Left lobe of liver (tissue), 1 donor: ENCODE measurements around the genes UBA2 and HAUS5.

DNA sequence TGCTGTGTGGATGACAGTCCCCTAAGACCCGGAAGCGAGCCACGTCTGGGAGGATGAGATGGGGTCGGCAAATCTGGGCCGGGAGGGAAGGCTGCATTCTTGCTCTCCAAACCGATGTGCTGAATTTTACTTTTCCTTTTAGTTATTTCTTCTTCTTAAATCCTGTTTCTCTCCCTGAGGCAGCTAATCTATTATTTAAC, 15.8 kb upstream of the KCTD15 start:
- PRO-cap, result no peak

GRCh38 chr19:33794499-33795192, 2.0 kb upstream of the KCTD15 start:
- PRO-cap, result no peak

DNA sequence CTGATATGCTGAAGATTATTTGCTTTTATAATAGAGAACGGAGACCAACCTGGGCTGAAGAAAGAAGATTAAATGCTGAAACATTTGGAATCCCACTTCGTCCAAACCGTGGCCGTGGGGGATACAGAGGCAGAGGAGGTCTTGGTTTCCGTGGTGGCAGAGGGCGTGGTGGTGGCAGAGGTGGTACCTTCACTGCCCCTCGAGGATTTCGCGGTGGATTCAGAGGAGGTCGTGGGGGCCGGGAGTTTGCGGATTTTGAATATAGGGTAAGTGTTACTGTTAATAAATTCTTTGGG, 32.9 kb upstream of the GARRE1 start:
- PRO-cap, result no peak

- PRO-cap, result no peak
Measured at GRCh38 chr19:34273031-34273894, 18.9 kb downstream of the GARRE1 start.

GRCh38 chr19:34428241-34429506, at the start of gene UBA2:
UBA2 (plus strand) TSS chr19:34428381.
- PRO-cap, result bidirectional peak, plus-strand start at chr19:34428391, minus-strand start at chr19:34428318; bidirectional peak, plus-strand start at chr19:34429205, minus-strand start at chr19:34429083

- PRO-cap, result no peak
Measured at GRCh38 chr19:34431298-34431664, 3.1 kb downstream of the UBA2 start.

- PRO-cap, result no peak
Measured at GRCh38 chr19:34468241-34468679, 13.3 kb upstream of the WTIP start.

DNA sequence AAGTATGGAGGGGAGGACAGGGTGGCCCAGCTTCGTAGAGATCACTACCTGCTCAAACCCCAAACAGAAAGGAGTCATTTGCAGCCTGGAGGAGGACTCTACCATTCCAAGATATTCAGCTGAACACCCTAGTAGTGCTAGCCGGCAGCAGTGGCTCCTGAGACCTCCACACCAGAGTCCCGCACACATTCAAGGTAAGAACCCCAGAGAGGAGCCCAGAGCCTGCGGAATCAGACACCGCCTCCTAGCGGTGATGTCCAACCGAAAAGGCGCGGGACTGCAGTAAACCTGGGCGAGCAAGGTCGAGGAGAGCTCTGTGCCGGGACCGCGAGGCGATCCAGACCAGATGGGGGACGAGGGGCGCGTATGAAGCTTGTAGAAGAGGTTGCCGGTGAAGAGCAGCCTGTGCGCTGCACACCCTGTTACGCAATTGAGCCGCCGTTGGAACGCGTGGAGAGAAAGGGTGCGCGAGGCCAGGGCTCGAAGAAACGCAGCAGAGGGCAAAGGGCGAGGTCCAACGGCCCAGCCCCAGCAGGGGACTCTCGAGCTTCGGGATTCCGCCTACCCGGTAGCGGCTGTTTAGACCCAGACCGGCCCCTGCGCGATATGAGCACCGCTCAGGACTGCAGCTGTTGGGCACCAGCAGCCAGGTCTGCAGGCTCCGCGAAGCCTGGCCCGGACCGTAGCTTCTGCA, 65.7 kb upstream of the ZNF599 start:
- PRO-cap, result no peak

- PRO-cap, result no peak
Measured at GRCh38 chr19:35006086-35007459, 6.5 kb downstream of the GRAMD1A start.

DNA sequence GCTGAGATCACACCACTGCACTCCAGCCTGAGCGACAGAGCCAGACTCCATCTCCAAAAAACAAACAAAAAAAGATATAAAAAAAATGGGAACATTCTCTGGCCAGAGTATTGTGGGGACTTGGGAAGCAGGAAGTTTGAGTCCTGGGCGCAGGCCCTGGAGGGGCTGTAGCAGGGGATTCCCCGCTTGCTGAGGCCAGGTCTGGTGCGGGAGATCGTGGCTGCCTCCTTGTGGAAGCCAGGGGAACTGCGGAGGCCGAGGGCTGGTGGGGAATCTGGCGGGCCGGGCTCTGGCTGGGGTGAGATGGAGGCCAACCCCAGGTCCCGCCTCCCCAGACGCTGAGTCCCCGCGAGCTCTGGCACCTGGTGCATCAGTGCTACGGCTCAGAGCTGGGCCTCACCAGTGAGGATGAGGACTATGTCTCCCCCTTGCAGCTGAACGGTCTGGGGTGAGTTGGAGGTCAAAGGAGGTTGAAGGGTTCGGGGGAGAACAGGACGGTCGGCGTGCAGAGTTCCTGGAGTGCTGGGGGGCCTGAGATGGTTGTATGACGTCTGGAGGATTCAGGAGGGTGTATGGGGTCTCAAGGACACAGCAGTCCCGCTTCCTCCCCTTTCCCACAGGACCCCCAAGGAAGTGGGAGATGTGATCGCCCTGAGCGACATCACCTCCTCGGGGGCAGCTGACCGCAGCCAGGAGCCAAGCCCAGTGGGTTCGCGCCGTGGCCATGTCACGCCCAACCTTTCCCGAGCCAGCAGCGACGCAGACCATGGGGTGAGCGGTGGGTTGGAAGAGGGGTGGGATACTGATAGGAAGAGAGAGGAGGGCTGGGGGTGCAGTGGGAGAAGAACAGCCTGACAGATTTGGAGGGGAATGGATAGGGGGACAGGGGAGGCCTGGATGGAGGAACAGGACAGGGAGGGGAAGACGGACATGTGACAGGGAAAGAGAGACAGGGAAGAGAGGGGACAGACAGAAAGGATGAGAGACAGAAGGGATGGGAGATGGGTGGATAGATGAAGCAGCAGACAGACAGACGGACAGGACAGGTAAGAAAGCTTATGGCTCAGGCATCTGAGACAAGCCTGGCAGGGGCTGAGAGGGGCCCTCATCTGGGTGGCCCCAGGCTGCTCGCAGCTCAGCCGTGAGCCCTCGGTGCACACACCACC, 13.2 kb downstream of the GRAMD1A start:
- PRO-cap, result no peak

DNA sequence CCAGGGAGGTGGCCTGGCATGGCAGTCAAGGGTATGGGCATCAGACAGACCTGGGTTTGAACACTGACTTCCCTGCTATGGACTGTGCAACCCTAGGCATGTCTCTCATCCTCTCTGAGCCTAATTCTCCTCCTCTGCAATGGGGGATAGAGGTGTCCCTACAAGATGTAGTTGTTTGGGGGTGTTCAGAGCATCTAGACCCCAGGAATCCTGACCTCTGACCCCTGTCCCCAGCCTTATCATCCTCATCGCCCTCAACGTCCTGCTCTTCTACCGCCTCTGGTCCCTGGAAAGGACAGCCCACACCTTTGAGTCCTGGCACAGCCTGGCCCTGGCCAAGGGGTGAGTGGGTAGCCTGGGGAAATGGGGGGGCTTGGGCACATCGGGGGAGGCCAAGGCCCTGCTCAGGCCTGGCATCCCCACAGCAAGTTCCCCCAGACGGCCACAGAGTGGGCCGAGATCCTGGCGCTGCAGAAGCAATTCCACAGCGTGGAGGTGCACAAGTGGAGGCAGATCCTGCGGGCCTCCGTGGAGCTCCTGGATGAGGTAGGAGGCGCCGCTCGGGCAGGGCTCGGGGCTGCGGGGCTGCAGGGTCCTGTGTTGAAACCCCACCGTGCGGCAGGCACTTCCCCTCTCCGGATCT, 7.1 kb upstream of the SCN1B start:
- PRO-cap, result no peak

GRCh38 chr19:35122488-35123312, 7.1 kb downstream of the FXYD3 start:
- PRO-cap, result no peak

GRCh38 chr19:35123313-35124042, 7.9 kb downstream of the FXYD3 start:
- PRO-cap, result no peak

- PRO-cap, result bidirectional peak, plus-strand start at chr19:35141473, minus-strand start at chr19:35141204
Measured at GRCh38 chr19:35140682-35141683, 2.1 kb upstream of the FXYD7 start.

GRCh38 chr19:35168063-35168976, 13.8 kb downstream of the FXYD5 start:
- PRO-cap, result no peak

- PRO-cap, result no peak
Measured at GRCh38 chr19:35214281-35214688, 14.3 kb downstream of the FAM187B start.

GRCh38 chr19:35313573-35314138, 15.3 kb upstream of the CD22 start:
- PRO-cap, result no peak

DNA sequence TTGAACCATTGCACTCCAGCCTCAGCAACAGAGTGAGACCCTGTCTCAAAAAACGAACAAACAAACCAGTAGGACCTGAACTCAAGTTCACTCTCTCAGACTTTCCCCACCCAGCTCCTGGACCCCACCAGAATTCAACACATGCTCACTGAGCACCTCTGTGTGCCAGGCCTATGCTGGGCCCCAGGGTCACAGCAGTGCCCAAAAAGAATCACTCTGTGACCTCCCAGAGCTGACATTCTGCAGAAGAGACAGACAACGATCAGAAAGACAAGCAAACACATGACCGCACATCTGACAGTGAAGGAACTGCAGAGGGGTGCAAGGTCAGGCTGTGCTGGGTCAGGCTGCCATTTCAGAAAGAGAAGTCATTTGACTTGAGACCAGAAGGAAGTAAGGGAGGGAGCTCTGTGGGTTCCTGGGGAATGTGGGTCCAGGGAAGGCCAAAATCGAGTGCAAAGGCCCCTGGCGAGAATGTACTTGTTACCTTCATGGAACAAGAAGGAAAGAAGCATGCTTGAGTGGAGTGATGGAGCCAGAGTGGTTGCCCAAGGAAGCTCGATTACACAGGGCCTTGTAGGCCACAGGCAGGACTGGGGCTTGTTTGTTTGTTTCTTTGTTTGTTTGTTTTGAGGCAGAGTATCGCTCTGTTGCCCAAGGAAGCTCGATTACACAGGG, 11.5 kb upstream of the CD22 start:
- PRO-cap, result no peak

- PRO-cap, result no peak
Measured at GRCh38 chr19:35451210-35451677, 3.2 kb downstream of the FFAR2 start.

DNA sequence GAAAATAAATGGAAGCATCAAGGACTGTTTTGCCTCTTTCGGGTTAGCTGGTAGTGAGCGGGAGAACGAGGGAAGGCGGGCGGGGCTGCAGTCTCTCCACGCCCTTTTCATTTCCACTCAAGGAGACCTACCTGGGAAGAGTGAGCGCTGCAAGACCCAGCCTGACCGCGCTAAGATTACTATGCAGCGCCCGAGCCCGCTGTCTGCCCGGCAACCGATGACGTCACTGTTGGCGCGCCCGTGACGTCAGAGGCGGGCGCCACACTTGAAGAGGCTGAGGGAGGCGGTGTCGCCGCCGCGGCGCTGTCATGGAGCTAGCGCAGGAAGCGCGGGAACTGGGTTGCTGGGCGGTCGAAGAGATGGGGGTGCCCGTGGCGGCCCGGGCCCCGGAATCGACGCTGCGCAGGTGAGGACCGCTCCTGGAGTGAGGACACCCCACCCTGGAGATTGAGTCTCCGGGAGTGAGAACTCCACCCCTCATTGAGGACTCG, at the start of gene HAUS5:
TSS of gene HAUS5 (plus strand) at position 249 of the 491 bp plus-strand sequence.
- PRO-cap, result bidirectional peak, plus-strand start at position 249 of the sequence, minus-strand start at position 178 of the sequence